ENCODE data around the genes TESK2, ATPAF1 and TAL1.

- RRBS = no CpG with 5 or more reads among the region's 4 CpGs
These were observed 61.4 kb downstream of the TESK2 start for GRCh38 chr1:45429582-45429935.

GRCh38 chr1:45490616-45491725 is at the start of gene TESK2:
Gene TESK2, minus strand, starts transcription at chr1:45491163.
- RRBS = 6% methylated on average over 7 of the region's 71 CpGs

DNA sequence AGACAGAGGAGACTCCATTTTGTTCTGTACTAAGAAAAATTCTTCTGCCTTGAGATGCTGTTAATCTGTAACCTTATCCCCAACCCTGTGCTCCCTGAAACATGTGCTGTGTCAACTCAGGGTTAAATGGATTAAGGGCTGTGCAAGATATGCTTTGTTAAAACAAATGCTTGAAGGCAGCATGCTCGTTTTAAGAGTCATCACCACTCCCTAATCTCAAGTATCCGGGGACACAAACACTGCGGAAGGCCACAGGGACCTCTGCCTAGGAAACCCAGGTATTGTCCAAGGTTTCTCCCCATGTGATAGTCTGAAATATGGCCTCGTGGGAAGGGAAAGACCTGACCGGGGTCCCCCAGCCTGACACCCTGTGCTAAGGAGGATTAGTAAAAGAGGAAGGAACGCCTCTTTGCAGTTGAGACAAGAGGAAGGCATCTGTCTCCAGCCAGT is 8.1 kb downstream of the PRDX1 start:
- RRBS = no CpG with 5 or more reads among the region's 6 CpGs

DNA sequence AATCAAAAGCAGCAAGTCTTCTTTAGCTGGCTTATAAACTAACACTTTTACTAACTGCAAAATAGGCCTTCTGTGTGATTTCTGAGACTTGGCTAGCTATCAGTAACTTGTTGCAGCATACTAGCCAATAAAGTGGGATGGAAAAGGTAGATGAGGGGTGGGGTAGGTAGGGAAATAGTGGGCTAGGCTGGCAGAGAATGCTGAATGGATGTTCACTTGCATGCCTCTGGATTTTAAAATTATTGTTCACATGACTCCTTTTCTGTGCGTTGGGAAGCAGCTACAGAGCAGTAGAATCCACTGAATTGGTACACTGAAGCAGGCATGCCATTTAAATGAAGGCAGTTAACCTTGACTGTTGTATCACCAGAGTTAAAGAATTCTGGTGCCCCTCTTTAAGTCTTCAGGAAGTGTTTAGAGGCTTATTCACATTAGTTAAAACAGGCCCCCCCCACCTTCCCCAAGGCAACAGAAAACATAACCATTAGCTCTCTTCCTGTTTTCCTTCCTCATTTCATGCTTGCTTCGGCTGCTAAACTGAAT is 15.3 kb downstream of the CCDC17 start:
- RRBS = no CpG with 5 or more reads among the region's 2 CpGs

GRCh38 chr1:45685865-45686415 is 393 bp downstream of the GPBP1L1 start:
- RRBS = 3% methylated on average over 15 of the region's 39 CpGs

GRCh38 chr1:45697615-45698089 is 9.7 kb downstream of the TMEM69 start:
- RRBS = no CpG with 5 or more reads among the region's 10 CpGs

DNA sequence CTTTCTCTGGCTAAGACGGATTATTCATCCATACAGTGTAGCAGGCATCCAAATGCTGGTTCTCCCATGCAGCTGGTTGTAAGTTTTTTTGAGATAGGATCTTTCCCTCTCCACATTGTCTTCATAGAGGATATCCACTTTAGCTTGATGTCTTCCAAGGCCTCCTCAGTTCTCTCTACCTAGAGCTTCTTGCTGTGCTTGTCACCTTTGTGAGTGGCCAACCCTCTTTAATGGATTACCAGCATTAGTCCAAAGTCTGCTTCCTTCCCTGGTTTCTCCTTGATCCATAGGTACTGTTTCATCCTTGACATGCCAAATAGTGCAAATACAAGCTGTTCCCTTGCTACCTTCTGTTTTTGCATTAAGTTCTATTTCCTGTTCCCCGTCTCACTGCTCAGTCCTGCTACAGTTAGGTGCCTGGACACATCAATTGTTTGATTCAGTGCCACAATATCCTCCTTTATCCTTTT is 19.2 kb downstream of the MAST2 start:
- RRBS = no CpG with 5 or more reads among the region's 2 CpGs

GRCh38 chr1:46009791-46010791 is 122.3 kb downstream of the PIK3R3 start:
- RRBS = no CpG with 5 or more reads among the region's 6 CpGs

DNA sequence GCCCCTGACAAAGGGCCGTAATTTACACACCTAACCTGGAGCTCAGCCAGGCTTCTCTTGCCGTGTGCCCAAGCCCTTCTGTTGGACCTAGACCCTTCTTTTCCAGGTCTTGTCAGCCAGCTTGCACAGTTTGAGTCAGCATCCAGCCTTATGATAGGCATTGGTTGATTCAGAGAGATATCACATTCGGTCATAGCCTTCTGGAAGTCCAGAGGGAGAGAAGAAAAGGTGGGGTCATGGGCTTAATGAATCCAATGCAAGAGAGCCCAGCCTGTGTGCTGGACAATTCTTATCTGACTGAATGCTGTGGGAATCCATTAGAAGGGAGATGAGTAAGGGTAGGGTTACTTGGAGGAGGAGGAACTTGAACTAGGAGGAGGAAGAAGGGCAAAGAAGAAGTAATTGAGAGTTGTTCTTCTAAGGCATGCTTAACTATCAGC is 8.9 kb downstream of the NSUN4 start:
- RRBS = no CpG with 5 or more reads among the region's 3 CpGs

DNA sequence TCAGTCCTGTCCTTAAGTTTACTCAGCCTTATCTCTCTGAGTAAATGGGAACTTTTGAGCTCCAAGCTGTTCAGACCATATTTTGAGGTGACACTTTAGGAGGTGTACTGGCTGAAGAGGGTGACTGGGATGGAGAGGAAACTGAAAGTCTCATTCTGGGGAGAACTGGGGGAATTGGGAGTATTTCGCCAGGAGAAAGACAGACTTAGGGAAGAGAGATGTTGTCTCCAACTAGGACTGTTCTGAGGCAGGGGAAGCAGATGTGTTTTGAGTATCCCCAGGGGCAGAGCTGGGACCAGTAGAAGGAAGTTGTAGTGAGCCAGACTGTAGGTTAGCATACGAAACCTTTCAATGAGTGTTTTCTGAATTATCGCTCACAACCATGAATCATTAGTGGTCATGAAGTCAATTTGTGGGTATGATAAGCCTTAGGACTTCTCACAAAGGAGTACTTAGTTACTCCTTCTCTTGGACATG is 24.1 kb upstream of the FAAH start:
- RRBS = no CpG with 5 or more reads among the region's 3 CpGs

GRCh38 chr1:46466200-46466883 is 23.3 kb upstream of the DMBX1 start:
- RRBS = 5% methylated on average over 25 of the region's 71 CpGs

- RRBS = no CpG with 5 or more reads among the region's 15 CpGs
These were observed 8.5 kb downstream of the TMEM275 start for GRCh38 chr1:46526675-46527309.

DNA sequence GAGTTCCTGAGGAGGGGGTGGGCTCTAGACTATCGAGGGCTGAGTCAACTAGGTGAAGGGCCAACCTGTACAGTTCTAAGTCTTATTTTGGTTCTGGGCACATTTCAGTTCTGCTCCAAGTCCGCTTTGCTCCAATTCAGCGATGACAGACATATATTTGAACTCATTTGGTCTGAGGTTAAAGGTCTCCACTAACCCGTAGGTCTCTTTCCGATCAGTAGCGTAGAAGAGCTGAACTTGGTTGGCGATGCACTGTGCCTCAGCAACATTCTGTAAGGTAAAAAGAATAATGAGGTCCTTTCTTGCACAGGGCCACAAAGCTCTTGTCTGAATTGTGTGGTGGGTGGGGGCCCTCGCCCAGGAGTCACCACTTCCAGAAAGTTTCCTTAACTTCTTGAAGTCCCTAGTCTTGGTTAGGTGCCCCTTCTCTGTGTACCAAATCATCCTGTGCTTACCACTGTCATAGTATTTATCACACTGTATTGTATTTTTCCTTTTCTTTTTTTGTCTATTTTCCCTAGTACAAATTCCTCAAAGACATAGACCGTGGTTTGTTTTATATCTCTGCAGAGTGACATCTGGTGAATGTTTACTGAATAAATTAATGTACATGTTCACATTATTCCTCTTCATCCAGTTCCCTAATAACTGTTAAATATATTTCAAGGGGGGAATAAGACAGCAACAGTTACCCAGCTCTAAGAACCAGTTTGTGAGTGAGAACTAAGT is 19.3 kb upstream of the MOB3C start:
- RRBS = no CpG with 5 or more reads among the region's 9 CpGs

GRCh38 chr1:46667723-46668848 is at the start of gene ATPAF1:
Gene ATPAF1, minus strand, starts transcription at chr1:46668364.
- RRBS = 2% methylated on average over 23 of the region's 98 CpGs

DNA sequence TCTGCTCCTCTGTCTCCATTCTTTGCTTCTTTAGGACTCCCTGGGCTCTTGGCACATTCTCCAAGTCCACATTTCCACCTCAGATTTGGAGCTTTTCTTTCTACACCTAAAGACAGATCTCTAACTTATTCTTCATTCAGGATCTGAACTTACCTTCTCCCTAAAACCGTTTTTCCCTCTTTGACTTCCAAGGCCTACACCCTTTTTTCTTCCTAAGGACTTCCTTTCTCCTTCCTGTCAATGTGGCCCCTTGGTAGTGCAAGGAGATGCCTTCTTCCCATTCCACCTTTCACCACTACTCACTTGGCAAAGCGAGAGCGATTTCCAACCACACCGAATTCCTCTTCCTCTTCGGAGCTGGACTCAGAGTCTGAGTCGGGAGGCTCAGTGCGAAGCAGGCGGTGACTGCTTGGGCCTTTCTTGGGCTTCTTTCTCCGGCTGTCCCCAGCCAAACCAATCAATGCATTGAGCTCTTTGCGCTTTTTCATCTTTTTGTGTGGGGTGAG is 1.3 kb downstream of the EFCAB14 start:
- RRBS = no CpG with 5 or more reads among the region's 10 CpGs

GRCh38 chr1:47212772-47213873 is 18.9 kb downstream of the TAL1 start:
- RRBS = no CpG with 5 or more reads among the region's 10 CpGs

GRCh38 chr1:47226128-47226733 is 5.8 kb downstream of the TAL1 start:
- RRBS = 19% methylated on average over 4 of the region's 18 CpGs

GRCh38 chr1:47231668-47232733 is at the start of gene TAL1:
Gene TAL1, minus strand, starts transcription at chr1:47232225.
- RRBS = 8% methylated on average over 32 of the region's 87 CpGs

Data from HL-60 (cell line).